ENCODE measurements around a stretch of chr5.

DNA sequence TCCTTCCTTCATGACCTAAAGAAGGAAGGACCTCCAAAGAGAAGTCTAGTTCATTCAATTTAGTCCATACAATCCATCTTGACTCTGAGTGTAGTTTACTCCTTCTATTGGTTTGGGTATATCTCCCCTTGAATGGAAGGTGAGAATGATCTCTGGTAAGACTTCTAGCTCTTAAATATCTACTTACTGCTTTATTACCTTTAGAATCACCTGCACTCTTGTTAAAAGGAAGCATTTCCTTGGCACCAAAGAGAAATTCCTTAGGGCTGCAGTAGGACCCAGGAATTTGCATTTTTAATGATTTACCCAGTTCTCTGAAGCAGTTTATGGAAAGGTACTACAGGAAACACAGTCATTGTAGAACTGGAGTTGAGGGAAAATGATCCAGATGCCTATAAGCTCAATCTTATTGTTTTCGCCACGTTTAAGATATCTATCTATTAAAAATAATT lies 9.4 kb upstream of the C9 start:
- PRO-cap, result no peak

- PRO-cap, result no peak
These were observed 2.5 kb downstream of the DAB2 start for GRCh38 chr5:39422271-39422643.

- PRO-cap, result no peak
These were observed 1.4 kb downstream of the DAB2 start for GRCh38 chr5:39423016-39424174.

GRCh38 chr5:39437434-39438095 lies 12.8 kb upstream of the DAB2 start:
- PRO-cap, result no peak

- PRO-cap, result no peak
These were observed 23.2 kb upstream of the DAB2 start for GRCh38 chr5:39447986-39448474.

GRCh38 chr5:40383947-40384703 lies 295.6 kb upstream of the PTGER4 start:
- PRO-cap, result no peak

- PRO-cap, result no peak
These were observed 269.4 kb upstream of the PTGER4 start for GRCh38 chr5:40409997-40410991.

GRCh38 chr5:40410992-40411657 lies 268.6 kb upstream of the PTGER4 start:
- PRO-cap, result no peak

GRCh38 chr5:40437231-40438120 lies 242.2 kb upstream of the PTGER4 start:
- PRO-cap, result no peak

- PRO-cap, result no peak
These were observed 7.4 kb upstream of the PTGER4 start for GRCh38 chr5:40672203-40672853.

DNA sequence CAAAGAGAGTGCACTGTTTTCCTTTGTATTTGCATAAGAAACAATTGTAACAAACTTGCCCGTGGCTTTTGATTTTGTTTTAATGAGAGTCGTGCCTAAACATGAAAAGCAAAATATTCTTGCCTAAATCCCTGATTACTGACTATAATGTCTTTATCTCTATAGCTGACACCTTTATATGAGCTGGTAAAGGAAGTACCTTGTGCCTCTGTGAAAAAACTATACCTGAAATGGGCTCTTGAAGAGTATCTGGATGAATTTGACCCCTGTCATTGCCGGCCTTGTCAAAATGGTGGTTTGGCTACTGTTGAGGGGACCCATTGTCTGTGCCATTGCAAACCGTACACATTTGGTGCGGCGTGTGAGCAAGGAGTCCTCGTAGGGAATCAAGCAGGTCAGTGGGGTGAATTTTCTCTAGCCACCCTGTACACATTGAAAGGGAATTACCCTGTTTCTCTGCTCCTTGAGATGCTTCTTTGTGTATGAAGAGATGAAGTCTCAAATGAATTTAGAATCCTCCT lies 48.6 kb downstream of the C7 start:
- PRO-cap, result no peak

- PRO-cap, result no peak
These were observed 24.7 kb upstream of the MROH2B start for GRCh38 chr5:41095696-41096398.

DNA sequence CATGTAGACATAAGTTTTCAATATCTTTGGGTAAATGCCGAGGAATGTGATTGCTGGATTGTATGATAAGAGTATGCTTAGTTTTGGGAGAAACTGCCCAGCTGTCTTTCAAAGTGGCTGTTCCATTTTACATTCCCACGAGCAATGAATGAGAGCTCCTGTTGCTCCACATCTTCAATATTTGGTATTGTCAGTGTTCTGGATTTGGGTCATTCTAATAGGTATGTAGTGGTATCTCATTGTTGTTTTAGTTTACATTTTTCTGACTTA lies 84.5 kb downstream of the PLCXD3 start:
- PRO-cap, result no peak

DNA sequence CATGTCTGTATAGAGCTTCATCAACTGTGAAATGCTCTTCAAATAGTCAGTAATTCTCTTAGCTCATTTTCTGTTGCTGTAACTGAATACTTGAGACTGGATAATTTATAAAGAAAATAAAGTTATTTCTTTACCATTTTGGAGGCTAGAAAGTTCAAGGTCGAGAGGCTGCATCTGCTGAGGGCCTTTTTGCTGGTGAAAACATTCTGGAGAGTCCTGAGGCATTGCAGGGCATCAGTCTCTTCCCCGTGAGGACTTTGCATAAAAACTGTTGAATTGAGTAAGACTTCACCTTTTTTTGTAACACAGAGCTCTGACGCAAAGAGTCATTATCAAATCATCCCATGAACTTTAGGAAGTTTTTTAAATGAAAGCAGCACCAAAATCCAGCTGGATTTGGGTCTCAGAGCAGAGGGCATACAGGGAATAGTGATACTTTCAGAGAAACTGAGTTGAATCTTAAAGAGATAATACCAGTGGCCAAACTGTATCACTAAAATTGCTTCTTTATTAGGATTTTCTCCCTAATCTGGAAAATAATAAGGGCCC lies 248.1 kb upstream of the GHR start:
- PRO-cap, result no peak

- PRO-cap, result no peak
These were observed 45.7 kb upstream of the GHR start for GRCh38 chr5:42377556-42377986.

DNA sequence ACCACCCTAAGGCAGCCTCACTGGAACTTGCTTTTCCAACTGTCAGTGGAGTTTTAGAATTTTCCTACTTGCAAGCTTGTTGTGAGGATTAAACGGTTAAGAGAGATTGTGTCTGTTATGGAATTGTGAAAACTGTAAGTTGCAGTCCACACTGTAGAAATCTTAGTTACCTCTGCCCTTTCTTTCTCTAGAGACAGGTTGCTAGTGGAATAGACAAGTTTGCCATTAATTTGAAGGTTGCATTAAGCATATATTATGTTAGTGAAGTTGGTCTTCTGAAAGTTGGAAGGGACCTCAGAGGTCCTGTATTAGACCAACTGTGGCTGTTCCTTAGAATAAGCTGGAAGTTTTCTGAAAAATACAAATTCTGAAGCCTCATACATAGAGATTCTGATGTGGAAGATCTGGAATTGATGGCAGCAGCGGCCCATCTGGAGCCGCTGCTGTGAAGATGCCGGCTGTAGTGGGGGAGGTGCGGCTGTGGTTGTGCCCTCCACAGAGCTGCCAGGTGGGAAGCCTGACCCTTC lies 158.1 kb downstream of the GHR start:
- PRO-cap, result no peak

DNA sequence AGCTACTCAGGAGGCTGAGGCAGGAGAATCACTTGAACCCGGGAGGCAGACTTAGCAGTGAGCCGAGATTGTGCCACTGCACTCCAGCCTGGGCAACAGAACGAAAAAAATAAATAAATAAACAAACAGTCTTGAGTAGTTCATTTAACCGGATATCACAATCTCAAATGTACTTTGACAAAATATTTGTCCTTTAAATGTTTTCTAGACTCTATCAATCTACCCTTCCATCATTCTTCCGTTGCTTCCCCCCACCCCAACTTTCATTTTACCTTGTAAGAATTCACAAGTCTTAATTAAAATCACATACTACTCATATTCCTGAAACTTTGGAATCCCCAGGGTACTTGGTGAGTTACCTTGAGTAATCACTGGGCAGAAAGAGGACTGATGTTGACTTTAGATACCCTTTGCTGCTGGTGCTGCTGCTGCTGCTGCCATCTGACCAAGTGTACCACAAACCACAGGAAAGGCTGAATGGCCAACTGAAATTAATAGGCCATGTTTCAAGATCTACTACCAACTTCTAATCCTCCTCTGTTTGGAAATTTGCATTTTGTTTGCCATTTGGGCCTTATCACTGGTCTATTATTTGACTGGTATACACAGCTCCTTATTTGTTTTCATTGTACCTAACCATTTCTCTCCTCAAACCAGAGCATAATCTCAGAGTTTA lies 13.5 kb downstream of the SELENOP start:
- PRO-cap, result no peak

DNA sequence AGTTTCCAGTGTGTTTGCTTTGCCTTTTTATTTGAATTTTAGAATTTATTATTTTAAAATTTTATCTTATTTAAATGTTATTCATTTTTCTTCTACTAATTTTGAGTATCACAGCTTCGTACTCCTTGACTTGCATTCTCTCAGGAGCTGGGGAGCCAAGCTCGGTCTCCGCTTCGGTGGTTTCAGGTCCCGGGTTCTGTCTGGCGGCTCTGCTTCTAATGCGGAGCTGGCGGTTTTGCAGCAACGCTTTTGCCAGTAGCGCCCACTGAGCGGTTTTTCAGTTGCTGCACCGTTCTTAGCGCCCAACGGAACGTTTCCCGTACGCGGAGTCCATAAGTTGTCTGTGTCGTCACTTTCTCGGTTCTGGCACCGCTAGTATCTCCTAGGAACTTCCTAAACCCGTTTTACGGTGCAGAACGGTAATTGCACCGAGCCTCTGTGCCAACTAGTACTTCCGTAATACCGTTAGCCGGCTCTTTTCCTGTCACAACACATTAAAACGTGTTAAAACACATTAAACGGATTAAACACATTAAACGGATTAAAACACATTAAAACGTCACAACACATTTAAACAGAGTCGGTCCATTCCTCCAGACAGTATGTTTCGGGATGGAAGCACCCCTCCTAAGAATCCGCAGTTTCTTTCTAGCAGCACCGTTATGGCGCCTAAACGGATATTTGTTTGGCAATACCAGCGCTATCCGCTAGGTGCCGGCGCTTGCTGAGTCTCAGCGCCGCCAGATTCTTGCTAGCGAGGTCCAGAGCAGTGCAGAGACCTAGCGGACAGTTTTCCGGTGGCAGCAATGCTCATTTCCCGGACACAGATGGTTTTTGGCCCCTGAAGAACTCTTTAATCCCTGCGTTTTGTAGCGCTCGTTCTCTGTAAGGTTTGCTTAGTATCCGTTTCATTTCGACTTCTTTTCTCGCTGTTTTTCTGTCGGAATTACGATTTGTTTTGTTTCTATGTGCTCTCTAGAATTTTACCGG lies 45.5 kb downstream of the ANXA2R start:
- PRO-cap, result no peak

DNA sequence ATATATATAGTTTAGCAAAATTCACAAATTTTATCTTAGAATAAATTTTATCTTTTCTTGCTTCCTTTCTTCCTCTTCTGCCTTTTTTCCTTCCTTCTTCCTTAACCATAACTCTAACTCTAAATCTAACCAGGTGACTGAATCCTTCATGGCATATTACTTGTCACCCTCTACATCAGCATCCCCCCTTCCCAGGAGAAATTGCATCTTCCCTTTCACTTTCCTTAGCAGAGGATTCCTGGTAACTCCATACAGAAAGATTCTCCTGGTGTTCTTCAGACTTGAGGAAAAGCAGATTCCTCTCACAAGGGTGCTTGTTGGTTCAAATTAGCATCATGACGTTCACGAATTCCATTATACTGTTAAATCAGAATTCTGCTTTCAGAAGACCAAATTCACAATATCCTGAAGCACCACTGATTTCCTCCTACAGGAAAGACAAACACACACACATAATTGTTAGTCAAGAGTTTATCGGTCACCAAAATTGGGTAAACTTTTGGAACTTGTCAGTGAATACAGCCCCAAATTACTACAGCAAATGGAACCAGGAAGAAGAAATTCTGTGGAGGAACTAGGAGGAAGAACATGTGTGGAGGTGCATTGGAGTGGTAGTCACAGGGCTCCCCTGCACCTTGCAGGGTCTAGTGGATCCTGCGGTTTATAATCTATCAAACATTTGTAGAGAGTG lies 25.2 kb downstream of the ANXA2R start:
- PRO-cap, result no peak

GRCh38 chr5:43063779-43064378 lies 23.8 kb upstream of the ANXA2R start:
- PRO-cap, result no peak

All from mesothelial cell of epicardium (in vitro differentiated cells).